LHCN-M2 (cell line): ENCODE results near the gene C19orf53.

GRCh38 chr19:13029497-13029726 lies 34.1 kb downstream of the NFIX start:
- RAMPAGE, long total RNA, result no peak

DNA sequence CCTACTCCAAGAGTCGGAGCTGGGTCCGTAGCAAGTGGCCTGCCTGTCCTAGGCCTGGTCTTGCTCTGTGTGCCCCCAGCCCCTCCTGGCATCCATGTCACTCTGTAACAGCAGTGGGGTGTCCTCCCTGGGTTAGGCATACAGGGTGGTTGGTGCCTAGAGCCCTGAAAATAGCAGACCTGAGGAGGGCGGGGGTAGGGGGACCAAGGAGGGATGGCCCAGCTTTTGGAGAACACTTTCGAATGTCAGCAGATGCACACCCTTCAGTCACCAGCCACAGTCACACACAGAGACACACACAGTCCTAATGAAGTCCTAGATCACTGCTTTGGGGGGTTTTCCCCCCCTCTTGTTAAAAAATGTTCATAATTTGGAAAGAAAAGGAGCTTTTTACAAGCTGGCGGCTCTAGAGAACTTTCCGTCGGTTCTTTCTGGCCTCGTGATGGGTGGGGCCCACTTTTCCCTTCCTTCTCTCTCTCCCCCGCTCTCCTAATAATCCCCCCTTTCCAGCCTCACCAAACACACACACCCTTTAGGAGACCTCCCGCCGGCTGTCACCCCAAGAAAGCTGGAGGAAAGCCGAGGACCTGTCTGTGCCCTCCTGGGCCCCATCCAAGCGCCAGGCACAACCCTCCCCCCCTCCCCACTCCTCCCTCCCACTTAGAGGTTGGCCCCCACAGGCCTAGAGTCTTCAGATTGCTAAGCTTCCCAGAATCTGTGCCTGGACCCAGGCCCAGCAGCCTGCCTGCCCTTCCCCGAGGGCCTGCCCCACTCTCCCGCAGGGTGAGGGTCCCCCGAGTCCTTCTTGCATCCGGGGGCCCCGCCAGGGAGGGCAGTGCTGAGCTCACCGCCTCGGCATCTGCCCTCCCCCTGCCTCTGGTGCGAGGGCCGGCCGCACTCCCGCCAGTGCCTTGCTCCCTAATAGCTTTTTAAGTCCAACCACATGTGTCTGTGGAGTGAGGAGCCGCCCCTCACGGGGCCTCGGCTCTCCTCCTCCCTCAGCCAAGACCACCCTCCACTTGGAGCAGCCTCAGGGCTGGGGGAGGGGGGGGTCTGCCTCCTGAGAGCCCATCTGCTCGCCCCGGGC lies 47.7 kb downstream of the LYL1 start:
- RAMPAGE, long total RNA, result no peak

- RAMPAGE, long total RNA, result no peak
These were observed 33.0 kb downstream of the LYL1 start for GRCh38 chr19:13069421-13070369.

- RAMPAGE, long total RNA, result no peak
These were observed 3.9 kb downstream of the LYL1 start for GRCh38 chr19:13098793-13099193.

DNA sequence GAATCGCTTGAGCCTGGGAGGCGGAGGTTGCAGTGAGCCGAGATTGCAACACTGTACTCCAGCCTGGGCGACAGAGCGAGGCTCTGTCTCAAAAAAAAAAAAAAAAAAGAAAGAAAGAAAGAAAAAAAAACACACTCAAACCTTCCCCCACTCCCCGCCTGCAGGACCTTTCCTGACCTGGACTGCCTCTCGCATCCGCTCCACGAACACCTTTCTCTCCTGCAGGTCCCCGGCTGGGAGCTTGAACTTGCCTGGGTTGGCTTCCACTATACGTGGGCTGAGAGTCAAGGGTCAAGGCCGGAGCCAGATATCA lies 897 bp downstream of the STX10 start:
- RAMPAGE, long total RNA, result no peak

DNA sequence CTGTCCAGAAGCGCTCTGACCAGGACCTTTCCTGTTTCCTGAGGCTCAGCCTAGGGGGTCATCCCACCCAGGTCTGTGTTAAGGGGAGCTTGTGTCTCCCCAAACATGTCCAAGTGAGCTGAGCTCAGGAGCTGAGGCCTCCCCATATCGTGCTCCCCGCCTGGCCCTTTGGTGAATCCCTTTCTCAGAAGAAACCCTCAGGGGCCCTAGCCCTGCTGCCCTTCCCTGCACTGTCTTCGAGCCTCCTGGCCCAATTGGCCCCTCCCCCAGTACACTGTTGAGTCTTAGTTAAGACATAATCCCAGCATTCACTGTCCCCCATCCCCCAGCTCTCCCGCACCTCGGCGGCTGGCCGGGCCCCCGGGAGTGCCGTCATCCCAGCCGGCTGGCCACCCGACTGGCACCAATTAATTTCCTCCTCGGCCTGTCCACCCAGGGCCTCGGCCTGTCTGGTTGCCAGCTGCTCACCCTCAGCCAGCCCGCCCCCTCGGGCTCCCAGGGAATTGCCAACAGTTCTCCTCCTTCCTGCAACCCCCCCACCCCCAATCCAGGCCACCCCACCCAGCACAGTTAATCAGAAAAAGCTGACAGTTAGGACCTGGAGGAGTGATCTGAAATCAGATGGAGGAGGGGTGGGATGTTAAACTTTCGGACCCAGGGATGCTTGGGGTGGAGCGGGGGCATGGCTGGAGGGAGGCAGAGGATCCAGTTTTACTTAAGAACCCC lies 13.6 kb downstream of the IER2 start:
- RAMPAGE, long total RNA, result no peak

- RAMPAGE, long total RNA, result no peak
These were observed 148.3 kb downstream of the IER2 start for GRCh38 chr19:13298389-13299030.

GRCh38 chr19:13299031-13299479 lies 148.8 kb downstream of the IER2 start:
- RAMPAGE, long total RNA, result no peak

DNA sequence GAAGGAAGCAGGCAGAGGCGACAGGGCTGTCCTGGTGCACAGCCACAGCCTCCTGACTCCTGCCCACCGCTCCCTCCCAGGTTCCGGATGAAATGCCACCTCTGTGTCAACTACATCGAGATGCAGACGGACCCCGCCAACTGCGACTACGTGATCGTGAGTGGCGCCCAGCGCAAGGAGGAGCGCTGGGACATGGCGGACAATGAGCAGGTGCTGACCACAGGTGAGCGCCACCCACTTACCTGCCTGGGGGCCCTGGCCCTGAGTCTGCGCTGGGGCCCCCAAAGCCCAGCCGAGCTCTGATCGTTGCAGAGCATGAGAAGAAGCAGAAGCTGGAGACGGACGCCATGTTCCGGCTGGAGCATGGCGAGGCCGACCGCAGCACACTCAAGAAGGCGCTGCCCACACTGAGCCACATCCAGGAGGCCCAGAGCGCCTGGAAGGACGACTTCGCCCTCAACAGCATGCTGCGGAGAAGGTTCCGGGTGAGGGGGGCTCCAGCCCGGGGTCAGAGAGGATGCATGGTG lies 5.5 kb upstream of the MRI1 start:
- RAMPAGE, long total RNA, result no peak

GRCh38 chr19:13763152-13763679 lies 1.1 kb upstream of the MRI1 start:
- RAMPAGE, long total RNA, result no peak

DNA sequence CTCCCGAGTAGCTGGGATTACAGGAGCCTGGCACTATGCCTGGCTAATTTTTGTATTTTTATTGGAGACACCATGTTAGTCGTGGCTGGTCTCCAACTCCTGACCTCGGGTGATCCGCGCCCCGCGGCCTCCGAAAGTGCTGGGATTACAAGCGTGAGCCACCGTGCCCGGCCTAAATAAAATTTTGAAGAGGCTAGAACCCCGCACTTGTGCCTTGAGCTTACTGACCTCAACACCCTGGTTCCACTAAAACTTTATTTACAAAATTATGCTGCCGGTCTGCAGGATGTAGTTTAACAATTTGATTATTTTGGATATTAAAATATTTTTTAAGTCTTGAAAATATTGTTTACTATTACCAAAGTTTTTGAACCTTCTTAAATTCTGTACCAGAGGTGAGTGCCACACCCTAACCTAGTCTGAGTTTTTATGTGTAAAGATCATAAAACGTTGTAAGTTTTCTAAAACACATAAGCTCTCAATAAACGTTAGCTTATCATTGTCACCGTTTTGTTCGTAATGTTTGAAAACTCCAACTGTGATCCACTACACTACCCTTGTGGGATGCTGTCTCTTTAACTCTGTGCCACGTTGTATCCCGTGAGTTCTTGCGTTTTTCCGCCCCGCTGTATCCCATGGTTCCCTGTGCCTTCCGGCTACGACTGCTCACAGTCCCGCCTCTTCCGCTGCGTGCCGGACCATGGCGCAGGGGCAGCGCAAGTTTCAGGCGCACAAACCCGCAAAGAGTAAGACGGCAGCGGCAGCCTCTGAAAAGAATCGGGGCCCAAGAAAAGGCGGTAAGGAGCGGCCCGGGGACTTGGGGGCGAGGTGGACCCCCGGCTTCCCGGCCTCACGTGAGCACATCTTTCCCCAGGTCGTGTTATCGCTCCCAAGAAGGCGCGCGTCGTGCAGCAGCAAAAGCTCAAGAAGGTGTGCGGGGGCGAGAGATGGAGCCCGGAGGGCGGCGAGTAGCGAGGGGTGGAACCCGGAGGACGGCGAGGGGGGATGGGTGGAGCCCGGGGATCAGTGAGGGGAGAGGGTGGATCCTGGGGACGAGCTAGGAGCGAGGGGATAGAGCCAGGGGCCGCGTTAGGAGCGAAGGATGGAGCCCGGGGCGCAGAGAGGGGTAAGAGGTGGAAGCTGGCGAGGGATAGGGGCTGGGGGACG lies at the start of gene C19orf53:
Gene C19orf53, plus strand, starts transcription at position 679 of the 1,167 bp plus-strand sequence.
- RAMPAGE, long total RNA, result start-site peak on the plus strand centred at position 688 of the sequence, 18 bp wide, 245 reads

DNA sequence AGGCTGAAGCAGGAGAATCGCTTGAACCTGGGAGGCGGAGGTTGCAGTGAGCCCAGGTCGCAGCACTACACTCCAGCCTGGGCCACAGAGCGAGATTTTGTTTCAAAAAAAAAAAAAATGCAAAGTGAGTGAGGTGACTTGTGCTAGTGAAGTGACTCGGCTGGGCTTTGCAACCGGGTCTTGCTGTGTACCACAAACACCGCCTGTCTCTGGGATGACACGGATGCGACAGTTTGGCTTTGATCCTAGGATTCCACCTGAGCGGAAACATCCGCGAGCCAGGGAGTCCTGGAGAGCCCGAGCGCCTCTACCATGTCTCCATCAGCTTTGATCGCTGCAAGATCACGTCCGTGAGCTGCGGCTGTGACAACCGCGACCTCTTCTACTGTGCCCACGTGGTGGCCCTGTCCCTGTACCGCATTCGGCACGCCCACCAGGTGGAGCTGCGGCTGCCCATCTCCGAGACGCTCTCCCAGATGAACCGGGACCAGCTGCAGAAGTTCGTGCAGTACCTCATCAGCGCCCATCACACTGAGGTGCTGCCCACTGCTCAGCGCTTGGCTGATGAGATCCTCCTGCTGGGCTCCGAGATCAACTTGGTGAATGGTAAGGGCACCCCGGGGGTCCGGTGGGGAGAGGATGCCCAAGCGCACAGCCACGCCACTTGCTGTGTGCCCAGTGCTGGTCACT lies 9.4 kb downstream of the ZSWIM4 start:
- RAMPAGE, long total RNA, result no peak

DNA sequence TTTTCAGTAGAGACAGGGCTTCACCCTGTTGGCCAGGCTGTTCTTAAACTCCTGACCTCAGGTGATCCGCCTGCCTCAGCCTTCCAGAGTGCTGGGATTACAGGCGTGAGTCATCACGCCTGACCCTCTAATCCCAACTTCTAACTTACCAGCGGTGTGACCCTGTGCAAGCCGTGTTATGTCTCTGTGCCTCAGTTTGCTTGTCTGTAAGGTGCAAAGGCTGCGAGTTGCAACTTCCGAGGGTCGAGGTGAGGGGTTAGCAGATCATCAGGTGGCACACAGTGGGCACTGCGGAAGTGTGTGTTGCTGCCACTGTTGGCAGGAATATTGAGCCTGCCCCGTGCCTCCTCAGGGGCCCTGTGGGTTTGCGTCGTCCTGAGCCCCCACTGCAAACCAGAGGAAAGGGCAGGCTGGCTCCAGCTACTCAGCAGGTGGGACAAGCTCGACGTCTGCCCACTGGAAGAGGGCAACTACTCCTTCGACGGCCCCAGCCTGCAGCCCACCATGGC lies 17.5 kb downstream of the ZSWIM4 start:
- RAMPAGE, long total RNA, result no peak

- RAMPAGE, long total RNA, result no peak
These were observed 36.2 kb downstream of the ZSWIM4 start for GRCh38 chr19:13831047-13832294.

GRCh38 chr19:13880009-13881026 lies 3.4 kb downstream of the NANOS3 start:
- RAMPAGE, long total RNA, result no peak

DNA sequence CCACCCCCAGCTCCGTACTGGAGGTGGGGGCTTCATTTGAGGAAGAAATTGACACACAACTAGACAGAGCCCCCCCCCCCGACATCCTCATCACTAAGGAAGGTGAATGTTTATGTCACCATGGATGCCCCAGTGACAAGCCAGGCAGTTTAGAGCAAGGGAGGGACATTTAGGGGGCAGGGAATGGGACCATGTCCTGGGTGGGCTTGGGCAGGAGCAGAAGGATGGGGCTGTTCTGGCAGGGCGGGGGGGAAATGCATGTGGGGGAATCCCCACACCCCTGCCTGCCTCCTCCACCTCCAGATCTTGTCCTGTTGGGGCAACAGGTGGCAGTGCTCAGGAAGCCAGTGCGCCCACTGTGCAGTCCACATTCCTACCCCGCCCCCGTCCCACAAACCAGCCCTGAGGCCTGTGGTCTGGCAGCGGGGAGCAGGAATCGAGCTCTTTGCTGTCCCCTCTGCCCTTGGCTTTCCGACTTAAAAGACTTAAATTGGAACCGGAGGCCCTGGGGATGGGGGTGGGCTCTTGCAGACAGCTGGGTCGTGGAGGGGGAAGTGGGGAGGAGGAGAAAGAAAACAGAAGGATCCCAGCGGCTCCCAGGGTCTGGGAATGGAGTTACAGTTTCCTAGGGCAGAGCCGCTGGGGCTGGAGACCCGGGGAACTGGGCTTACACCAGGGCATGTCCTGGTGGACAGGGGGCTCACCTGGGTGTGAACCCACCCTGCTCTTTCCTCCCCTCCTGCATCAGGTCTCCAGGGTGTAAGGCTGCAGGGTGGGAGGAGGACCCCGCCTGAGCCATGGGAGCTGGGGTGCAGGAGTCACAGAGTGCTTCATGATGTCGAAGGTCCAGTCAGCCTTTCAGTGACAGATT lies 4.3 kb downstream of the NANOS3 start:
- RAMPAGE, long total RNA, result no peak

DNA sequence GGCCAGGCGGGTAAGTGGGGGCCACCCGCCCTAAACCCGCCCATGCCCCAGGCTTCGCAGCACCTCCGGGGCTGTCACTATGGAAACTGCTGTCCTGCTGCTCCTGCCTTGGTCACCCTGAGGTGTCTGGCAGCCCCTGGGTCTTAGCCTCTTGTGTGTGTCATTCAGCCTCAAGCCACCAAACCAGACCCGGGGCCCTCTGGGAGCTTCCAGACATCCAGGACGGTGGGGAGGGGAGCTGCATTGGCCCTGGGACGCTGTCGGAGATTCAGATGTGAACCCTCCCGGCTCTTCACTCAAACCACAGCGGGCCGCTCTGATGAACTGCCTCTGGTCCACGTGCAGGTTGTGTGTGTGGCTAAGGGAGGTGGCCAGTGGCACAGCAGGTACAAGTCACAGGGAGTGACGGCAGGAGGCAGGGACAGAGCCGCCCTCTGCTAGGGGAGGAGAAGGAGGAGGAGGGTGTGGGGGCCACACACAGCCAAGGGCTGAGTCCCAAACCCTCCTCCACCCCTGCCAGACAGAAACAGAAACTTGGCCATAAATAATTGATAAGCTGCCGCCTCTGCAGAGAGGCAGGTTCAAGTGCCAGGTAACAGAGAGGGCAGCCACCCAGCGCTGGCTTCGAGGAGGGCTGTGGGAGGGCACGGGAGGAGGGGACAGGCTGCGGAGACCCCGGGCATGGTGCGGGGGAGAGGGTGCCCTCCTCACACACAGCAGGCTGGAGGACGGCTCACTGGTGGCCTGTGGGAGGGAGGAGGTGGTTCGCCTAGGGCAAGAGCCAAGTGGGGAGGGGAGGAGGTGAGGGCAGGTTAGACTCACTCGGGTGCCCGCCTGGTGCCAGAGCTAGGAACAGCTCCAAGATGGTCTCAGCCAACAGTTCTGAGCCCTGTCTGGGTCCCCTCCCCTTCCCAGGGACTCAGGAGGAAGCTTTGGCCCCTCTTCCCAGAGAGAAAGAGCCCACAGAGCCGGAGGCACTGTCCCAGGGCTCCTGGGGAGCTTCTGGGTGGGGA lies 8.1 kb downstream of the NANOS3 start:
- RAMPAGE, long total RNA, result no peak

GRCh38 chr19:13973960-13974615 lies 21.8 kb downstream of the DCAF15 start:
- RAMPAGE, long total RNA, result no peak

GRCh38 chr19:13978167-13979275 lies 26.2 kb downstream of the DCAF15 start:
- RAMPAGE, long total RNA, result no peak

GRCh38 chr19:13986274-13986958 lies 19.7 kb downstream of the RFX1 start:
- RAMPAGE, long total RNA, result no peak